Left colon (tissue), 1 donor: ENCODE results near the genes TOPAZ1, ZNF502 and LARS2.

DNA sequence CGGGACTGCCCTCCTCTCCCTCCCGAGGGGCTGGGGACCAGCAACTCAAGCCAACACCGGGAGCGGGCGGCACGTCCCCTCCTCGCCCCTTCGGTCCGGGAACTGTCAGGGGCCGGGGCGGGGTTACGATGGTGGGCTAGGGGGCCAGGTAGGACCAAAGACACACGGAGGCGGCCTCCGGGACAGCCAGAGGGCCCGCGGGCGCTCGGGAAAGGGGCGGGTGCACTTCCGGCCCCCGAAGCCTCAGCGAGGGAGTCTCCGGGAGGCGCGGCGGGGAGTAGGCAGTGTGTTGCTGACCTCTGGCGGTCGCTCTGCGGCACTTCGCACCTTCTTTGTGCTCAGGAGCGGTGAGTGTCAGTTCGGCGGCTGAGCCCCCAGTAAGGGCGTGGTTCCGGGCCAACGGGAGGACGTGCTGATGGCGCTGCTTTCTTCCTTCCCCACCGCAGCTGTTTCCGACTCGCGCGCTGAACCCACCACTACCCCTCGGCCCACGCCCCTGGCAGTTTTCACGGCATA lies 5.2 kb upstream of the CYP8B1 start:
- PRO-cap = unidirectional peak, minus-strand start at position 211 of the sequence

GRCh38 chr3:43153054-43154184 lies 47.5 kb upstream of the POMGNT2 start:
- PRO-cap = no peak

- PRO-cap = no peak
Observed at GRCh38 chr3:43246876-43247473, 39.4 kb upstream of the SNRK start.

DNA sequence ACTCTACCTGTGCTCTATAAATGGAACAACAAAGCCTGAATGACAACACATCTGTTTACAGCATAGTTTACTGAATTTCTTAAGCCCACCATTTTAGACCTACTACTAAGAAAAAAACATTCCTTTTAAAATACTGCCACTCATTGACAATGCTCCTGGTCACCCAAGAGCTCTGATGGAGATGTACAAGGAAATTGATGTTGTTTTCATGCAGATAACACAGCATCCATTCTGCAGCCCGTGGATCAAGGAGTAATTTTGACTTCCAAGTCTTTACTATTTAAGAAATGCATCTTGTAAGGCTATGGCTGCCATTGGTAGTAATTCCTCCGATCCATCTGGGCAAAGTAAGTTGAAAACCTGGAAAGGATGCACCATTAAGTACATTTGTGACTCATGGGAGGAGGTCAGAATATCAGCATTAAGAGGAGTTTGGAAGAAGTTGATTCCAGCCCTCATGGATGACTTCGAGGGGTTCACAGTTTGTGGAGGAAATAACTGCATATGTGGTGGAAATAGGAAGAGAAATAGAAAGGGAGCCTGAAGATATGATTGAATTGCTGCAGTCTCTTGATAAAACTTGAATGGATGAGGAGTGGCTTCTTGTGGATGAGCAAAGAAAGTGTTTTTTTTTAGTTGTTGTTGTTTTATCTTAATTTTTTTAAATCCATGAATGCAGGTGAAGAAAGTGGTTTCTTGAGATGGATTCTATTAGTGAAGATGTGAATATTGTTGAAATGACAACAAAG lies 22.4 kb downstream of the SNRK start:
- PRO-cap = no peak

DNA sequence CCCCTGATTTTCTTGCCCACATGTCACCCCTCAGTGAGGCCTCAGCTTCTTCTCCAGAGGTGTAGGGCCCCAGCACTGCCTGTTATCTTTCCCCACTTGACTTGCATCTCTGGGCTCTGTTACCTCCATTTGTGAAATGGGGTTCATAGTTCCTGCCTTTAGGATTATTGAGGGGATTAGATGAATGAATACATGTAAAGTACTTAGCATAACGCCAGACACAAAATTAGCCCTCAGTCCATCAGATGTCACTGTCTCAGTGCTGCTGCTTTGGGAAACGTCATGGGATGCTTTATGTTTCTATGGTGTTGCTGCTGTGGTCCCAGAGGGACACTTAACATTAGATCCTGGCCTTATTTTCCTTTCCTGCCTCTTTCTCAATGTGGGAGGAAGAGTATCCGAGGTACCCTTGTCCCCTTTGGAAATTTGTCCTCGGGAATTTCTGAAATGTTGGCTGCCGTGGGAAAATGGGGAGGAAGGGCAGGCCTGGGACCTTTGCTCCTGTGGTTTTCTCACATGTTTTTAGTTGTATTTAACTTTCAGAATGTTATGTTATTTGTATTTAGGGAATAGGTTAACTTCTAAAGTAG lies 31.5 kb downstream of the SNRK start:
- PRO-cap = no peak

GRCh38 chr3:43327107-43327691 lies 40.9 kb downstream of the SNRK start:
- PRO-cap = no peak

- PRO-cap = no peak
Observed at GRCh38 chr3:43490400-43491534, 131.0 kb downstream of the ANO10 start.

- PRO-cap = no peak
Observed at GRCh38 chr3:43769153-43770208, 78.7 kb downstream of the ABHD5 start.

GRCh38 chr3:44241704-44242249 lies at the start of gene TOPAZ1:
TOPAZ1 (plus strand) TSS chr3:44241886.
- PRO-cap = no peak

- PRO-cap = unidirectional peak, plus-strand start at chr3:44712660
Observed at GRCh38 chr3:44712326-44713120, at the start of gene ZNF502. ZNF502 (plus strand) TSS chr3:44712660.

GRCh38 chr3:45076169-45076792 lies 50.2 kb downstream of the CLEC3B start:
- PRO-cap = no peak

DNA sequence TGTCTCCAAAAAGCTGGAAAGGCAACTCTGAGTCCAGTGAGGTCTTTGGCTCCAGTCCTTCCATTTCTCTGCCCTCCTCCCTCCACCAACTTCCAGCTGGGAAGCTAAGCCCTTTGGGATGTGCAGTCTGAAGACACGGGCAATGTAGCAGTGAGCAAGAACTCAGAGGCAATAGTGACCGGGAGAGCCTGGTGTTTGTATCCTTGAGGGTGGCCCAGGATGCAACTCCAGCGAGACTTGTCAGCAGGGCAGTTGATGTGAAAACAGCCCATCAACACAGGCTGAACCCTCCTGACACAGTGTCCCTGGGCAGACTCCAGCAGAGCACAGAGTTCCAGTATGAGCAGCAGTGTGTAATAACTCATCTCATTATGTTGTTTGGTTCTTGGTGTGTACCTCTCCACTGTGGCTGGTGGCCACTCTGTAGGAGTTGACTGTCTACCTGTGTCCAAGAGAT lies 6.7 kb downstream of the CDCP1 start:
- PRO-cap = no peak

DNA sequence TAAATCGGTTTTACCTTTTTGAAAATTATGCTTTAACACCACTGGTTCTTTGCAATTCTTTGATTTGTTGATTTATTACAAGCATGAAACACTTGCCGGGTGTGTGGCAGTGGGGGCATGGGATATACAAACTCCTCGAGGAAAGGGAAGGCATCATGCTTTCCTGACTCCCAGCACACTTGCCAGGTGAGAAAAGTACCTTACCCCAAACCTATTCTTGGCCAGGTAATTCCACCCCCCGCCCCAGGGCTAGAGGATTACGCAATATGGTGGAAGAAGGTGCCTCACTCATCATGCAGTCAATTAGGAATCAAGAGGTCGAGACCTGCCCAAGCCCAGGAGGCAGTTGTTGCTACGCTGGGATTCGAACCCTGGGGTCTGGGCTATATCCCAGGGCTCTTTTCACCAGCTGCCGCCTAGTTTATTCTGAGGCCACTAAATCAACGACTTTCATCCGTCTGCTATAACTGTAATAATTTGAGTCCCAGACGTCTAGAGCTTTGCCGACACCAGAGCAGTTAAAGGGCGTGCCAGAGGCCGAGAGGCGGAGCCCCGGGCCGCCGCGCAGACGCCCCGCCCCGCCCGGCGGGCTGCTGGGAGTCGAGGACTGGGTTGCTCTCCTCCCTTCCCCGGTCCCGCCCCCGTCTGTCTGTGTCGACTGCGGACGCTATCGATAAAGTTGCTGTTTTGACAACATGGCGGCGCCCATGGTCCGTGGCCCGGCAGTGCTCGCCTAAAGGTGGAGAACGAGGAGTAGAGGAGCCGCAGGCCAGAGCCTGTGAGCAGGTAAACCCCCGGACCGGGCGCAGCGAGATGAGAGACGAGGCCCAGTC lies at the start of gene LARS2:
TSS of gene LARS2 (plus strand) at position 682 of the 833 bp plus-strand sequence.
- PRO-cap = bidirectional peak, plus-strand start at position 685 of the sequence, minus-strand start at position 520 of the sequence

DNA sequence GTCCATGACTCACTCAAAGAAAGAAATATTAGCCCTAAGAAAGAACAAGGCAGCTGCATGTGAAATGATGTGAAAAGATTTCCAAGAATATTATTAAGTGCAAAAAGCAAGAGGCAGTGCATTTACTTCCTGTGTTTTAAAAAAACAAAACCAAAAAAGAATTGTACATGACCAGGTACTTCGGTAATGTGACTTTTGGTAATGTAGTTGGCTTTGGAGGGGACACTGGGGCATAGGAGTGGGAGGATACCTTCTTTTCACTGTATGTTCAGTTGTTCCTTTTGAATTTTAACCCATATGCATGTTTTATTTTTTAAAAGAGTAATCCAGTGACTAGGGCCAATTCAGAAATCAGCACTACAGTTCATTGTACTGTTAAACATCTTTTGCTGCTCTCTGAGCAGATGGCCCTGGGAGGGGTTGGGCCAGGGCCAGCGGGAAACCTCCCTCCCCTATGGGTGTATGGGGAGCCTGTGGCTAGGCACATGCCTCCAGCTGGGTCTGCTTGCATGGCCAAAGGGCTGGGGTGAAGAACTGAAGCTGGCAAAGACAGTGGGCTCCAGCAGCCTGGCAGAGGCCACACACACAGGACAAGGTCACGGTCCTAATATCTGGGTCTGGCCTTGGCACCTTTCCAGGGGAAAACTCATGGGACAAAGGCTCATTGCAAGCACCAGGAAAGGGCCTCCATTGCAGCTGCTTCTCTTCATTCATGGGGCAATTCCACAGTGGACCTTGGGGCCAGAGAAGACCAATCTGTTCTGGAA lies 11.7 kb upstream of the LIMD1 start:
- PRO-cap = unidirectional peak, plus-strand start at position 213 of the sequence

- PRO-cap = no peak
Observed at GRCh38 chr3:45596216-45596758, 1.7 kb downstream of the LIMD1 start.

DNA sequence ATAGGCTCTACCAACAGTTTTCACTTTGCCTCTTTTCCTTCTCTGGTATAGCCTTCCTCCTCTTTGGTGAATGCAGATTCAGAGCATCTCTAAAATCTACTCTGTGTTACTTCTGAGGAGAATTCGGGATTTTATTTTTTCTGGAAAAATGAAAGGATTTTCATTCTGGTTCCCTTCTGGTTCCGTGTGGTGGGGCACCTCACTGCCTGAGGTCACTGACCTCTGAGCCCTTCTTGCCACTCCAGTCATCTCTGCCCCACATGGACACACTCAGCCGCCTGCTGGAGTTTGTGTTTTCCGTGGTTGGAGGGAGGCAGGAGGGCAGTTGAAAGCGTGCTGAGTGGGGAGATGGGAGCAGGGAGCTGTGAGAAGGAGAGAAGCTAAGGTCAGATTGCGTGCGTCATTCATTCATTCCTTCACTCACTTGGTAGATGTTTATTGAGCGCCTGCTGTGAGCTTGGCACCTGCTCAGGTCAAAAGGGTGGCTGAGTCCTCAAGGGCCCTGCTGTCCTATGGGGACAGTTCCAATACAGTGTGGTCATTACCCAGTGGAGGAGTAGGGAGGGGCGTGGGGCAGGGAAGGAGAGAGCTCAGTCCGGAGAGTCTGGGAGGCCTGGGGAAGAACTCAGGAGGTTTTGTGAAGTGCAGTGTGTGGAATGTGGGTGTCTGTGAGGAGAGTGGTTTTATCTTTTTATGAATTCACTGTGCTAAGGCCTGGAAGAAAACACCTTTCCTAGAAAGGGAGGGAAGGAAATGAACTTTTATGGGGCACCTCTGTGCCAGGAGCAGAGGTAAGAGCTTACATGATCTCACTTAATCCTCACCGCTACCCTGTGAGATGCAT lies 23.5 kb downstream of the LIMD1 start:
- PRO-cap = no peak

GRCh38 chr3:45693255-45693862 lies 4.2 kb downstream of the SACM1L start:
- PRO-cap = no peak

GRCh38 chr3:45936047-45936506 lies 7.2 kb upstream of the CXCR6 start:
- PRO-cap = unidirectional peak, plus-strand start at chr3:45936226

- PRO-cap = no peak
Observed at GRCh38 chr3:45958284-45959076, 15.2 kb downstream of the CXCR6 start.

GRCh38 chr3:46089086-46090052 lies 62.1 kb upstream of the XCR1 start:
- PRO-cap = bidirectional peak, plus-strand start at chr3:46089519, minus-strand start at chr3:46089398; unidirectional peak, minus-strand start at chr3:46089889